Right cardiac atrium (tissue), 1 donor: ENCODE measurements around a stretch of chr2.

DNA sequence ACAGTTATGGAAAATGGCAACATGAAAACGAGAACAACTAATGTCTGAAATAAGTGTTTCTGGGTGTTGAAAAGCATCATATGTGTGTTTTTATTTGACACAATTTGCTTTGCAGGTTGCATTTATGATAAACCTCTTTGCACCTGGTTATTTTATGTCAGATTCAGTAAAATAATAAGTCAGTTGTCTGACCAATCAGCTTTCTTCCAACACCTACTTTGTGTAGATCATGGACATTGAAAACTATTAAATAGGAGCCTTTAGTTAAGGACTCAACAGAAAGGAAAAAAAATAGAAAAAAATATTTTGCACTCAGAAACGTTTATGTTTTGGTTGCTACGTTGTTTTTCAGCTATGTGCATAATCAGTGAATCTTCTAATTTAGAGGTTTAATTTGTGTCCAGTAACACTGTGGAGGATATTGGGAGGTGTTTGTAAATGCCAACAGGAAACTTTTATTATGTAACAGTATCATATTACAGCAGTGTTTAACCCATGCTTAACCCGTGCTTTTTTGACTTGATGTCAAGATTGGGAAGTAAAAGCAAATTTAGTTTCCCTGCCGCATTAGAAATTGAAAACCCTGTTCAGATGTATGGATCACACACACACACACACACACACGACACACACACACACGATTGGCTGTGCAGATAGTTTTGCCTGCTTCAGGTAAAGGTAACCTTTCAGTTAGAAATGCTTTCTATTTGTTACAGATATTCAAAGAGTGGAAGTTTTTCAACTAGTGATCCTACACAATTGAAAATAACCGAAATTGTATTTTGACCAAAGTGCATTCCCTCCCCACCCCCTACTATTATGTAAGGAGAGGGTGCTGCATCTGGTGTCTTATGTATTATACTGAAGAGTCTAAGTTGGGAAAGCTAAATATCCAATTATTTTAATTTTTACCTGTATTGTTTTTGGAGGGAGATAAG is 2.7 kb downstream of the PKP4 start:
- PRO-cap = no peak

DNA sequence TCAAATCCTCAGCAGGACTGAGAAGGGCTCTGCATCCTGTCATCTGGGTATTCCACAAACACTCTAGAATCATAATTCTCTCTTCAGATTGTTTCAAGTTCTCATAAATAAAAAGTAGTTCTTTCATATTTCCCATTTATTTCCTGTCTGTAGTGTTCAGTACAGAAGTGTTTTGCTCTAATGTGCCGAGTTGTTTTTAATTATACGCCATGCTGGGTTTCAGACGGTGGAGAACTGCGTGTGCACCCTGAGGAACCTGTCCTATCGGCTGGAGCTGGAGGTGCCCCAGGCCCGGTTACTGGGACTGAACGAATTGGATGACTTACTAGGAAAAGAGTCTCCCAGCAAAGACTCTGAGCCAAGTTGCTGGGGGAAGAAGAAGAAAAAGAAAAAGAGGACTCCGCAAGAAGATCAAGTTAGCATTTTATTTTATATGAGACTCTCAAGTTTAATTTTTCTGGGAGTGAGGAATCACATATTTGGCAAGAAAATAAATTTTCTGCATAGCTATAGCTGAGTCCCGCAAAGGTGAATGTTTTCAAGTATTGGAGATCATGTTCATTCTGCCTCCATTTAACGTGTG is 132.4 kb upstream of the DAPL1 start:
- PRO-cap = no peak

DNA sequence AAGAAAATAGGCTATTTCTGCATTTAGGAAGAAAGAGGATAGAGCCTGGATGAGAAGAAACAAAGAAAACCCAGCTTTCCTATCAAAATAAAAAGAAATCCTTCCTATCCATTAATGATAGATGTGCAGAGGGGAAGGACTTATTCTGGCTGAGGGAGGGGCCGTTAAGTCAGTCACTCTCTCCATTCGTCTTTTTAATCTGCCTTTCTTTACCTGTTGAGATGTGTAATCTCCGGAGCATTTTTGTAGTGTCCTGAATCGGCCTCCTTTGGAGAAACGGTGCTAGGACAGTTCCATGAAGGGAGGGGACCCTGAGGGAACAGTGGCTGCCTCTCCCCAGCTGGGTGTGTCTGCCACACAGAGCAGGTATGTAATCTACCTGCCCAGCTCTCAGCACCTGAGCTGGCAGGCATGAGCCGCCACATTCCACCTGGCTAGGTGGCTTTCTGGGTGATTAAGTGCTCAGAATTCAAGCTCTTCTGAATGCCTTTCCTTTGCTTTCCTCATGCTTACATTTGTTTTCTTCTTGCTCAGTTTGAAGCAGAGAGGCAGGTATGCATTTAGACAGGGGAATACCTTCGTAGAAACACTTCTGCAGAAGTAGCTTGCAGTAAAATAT is 131.2 kb downstream of the WDSUB1 start:
- PRO-cap = no peak

DNA sequence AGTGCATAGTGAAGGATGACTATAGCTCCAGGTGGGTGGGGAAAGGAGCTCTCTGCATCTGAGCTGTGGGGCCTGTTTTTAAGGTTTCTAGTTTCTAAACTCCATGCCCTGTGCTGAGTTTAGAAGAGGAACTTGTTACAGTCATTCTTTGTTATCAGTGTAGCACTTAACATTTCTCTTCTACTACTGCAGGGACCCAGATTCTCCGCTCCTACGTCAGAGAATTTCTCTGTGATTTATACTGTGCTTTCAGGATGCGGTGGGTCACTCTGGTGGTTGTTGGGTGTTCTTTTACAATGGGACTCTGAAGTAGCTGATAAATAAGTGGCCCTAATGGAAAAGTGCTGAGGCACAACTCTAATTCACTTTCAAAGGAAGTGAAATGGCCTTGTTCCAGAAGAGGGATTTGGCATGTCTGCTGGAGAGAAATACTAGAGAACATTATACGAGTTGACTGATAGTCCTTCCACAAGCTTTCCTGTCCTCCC is 122.0 kb downstream of the WDSUB1 start:
- PRO-cap = no peak

- PRO-cap = no peak
These were observed 74.9 kb downstream of the WDSUB1 start for GRCh38 chr2:159211536-159212141.

DNA sequence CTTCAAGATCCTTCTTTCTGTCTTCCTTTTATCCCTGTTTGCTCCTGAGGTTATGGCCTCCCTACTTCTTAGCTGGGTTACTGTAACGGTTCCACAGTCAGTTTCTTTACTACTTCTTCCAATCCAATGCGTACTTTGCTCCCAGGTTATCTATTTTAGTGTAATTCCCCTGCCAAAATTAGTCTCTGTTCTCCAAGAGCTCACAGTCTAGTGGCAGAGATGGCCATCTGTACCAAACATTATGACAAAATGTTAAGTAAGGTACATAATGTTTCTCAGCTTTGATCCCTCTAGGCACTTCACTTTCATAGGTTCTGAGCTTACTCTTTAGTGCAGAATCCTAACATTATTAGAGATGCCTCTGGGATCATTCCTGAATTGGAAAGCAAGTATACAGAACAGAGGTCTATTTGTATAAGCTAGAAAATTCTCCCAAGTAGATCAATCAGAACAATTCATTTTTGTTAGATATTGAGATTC is 85.1 kb upstream of the WDSUB1 start:
- PRO-cap = no peak

DNA sequence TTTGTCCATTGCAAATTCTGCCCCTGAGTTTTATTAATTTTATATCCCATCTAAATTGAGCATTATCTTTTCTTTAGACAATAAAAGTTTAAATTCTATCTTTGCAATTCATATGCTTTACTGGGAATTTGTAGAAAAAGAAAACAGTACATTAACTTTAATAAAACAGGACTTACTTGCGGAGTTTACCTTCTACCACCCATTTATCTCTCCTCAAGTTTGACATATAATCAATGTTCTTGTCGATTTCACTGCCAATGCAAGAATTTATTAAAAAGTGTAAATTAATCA is 96.9 kb upstream of the WDSUB1 start:
- PRO-cap = no peak

DNA sequence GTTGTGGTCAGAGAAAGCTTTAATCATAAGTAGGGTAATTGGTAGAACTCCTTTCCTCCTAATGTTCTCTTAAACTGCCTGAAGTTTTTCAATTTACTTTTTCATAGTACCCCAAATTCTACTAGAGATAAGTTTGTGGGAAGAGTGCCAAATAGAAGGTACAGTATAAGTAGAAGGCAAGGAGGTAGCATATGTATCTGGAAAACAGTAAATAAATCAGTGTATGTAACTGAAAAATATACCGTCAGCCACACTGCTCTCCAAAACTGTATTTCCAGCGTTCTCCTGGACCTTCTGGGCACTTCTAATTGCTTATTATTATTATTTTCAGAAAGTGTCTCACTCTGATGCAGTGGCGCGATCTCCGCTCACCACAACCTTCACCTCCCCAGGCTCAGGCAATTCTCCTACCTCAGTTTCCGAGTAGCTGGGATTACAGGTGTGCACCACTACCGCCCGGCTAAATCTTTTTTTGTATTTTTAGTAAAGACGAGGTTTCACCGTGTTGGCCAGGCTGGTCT is 6.4 kb downstream of the MARCHF7 start:
- PRO-cap = no peak

DNA sequence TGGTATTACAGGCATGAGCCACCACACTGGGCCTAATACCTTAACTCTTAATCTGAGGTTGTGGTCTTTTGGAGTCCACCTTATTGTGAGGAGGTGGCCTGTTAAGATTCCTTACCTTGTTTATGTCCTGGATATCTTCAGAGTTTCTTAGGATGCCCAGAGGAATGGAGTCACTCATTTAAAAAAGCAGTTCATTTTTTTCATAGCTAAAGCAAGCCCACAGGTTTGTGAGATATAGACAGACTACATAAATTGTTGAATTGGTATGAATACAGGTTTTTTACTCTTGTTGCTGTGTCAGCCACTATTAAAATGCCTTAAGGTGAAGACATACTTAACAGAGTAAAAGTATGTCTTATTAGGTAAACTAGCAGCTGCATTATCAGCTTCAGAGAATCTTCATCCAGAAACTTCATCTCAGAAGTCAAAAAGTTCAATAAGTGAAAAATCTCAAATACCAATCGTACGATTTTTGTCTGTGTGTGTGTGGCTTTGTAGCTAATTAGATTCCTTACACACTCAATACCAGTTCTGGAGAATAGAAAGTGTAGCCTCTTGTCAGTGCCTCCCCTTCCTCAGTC is 8.9 kb downstream of the MARCHF7 start:
- PRO-cap = no peak

DNA sequence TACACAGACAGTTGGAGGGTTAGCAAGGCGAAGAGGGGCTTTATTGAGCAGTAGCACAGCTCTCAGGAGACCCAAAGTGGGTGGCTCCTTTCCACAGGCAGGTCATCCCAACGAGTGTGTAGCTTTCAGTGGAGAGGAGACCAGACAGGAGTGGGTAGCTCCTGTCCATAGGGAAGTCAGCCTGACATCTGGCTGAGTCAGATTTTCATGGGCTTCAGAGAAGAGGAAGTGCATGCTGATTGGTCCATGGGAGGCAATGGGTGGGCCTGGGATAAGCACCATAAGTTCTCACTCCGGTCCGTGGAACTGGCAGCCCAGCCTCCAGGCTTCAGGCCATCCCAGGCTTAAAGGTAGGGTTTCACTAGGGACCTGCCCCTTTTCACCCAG is 26.2 kb downstream of the MARCHF7 start:
- PRO-cap = no peak

- PRO-cap = no peak
These were observed 38.4 kb downstream of the MARCHF7 start for GRCh38 chr2:159750398-159751496.

DNA sequence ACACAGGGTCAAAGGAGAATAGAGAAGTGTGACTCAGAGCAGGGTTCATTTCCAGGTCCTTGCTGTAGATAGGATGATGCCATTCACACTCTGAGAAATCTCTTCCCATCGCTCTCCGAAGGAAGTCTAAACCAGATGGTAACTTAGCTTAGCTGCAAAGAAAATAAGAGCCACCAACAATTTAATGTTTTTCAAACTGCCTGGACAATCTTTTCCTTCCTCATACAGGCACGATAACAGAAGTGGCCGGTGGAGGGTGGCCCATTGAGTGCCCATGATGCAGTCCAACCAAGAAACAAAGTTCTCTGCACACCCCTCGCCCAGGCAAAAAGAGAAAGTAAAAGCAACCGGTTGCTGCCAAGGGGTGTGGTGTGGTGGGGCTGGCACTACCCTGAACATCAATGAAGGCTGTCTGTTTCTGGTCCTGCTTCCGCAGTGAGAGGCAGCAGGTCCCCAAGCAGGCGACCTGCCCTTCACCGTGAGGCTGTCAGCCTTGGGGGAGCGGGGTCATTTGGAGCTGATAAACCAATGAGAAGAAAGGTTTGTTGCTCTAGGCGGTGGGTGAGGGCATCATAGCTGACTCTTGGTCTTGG is 1.0 kb downstream of the LY75 start:
- PRO-cap = no peak

- PRO-cap = no peak
These were observed 20.5 kb downstream of the PLA2R1 start for GRCh38 chr2:160041930-160042286.

DNA sequence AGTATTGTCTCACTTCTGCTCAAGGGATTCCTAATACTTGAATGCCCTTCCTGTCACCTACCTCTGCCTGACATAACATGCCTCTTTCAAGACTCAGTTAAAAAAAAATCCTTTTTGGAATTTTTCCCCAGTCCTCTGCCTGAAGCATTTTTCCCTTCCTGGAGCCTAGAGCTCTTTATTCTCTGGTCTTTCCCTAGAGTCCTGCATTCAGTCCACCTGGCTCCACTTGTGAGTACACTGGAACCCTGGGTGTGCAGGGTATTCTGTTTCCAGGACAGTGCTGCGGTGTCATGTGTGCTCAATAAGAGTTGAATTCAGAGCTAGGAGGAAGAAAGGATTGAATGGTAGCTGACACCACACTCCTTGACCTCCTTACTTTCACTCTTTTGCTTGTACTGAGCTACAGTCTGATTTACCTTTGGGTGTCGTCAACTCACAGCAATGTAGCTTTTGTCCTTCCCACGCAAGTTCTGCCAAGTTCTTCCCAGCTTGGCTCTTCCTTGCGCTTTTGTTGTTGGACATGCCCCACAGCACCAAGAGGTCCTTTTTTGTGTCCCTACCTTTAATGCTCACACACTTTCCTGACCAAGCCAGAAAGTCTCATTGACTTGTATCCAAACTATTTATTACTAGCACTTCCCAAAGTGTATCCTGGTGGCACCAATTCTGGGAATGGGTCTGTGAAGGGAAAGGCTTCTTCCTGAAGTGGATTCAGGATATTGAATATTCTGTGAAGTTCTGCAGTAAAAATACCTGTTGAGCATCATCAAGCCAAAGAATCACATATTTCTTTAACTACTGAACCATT is 38.3 kb upstream of the ITGB6 start:
- PRO-cap = no peak

- PRO-cap = no peak
These were observed 125.7 kb downstream of the RBMS1 start for GRCh38 chr2:160367753-160368433.

DNA sequence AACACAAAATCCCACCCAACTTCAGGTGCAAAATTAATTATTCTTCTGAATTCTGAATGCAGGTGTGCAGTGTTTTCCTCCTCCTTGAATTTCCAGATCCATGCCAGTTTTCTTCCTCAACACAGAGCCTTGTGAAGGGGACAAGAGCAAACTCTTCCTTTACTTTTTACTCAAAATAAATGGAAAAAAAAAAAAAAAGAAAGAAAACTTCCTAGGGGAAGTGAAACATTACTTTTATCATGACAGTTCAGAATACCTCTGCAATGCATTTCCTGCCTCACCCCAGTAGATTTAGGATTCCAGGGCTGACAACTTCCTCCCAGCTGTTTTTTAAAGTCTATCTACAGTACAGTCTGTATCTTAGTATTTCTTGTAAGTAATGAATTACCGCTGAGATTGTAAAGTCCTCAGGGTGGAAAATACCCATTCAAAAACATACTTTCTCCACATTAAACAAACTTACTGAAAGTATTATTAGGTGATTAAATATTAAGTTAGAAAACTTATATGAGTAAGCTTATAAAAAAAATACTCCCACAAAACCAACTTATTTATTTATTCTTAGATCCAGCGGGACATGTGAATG is 117.8 kb downstream of the RBMS1 start:
- PRO-cap = no peak

GRCh38 chr2:160393946-160394706 is 99.5 kb downstream of the RBMS1 start:
- PRO-cap = no peak

DNA sequence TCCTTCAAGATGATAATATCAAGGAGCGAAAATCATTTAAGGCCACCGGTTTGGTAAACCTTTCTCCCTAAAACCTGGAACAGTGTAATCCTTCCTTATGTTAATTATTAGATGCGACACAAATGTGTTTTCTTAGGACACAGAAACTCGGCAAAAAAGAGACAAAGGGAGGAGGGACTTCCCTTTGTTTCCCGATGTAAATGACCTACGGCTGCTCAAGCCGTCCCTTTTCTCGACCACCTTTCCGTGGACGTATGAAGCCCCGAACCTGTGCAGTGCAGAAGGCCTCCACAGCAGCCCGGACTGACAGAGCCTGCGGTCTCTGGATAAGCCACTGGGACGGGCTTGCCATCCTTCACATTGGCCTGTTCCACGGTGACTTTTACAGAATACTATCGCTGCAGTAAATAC is 85.1 kb downstream of the RBMS1 start:
- PRO-cap = no peak

- PRO-cap = no peak
These were observed 158.5 kb upstream of the RBMS1 start for GRCh38 chr2:160652095-160652565.

- PRO-cap = no peak
These were observed 319.9 kb upstream of the RBMS1 start for GRCh38 chr2:160813487-160813977.